Mesenteric fat pad (tissue), 1 donor: ENCODE measurements around a stretch of chr1.

- PRO-cap, result no peak
These were observed 84.0 kb downstream of the OBSCN start for GRCh38 chr1:228291823-228292302.

GRCh38 chr1:228360020-228360572 is 46.5 kb downstream of the TRIM11 start:
- PRO-cap, result no peak

DNA sequence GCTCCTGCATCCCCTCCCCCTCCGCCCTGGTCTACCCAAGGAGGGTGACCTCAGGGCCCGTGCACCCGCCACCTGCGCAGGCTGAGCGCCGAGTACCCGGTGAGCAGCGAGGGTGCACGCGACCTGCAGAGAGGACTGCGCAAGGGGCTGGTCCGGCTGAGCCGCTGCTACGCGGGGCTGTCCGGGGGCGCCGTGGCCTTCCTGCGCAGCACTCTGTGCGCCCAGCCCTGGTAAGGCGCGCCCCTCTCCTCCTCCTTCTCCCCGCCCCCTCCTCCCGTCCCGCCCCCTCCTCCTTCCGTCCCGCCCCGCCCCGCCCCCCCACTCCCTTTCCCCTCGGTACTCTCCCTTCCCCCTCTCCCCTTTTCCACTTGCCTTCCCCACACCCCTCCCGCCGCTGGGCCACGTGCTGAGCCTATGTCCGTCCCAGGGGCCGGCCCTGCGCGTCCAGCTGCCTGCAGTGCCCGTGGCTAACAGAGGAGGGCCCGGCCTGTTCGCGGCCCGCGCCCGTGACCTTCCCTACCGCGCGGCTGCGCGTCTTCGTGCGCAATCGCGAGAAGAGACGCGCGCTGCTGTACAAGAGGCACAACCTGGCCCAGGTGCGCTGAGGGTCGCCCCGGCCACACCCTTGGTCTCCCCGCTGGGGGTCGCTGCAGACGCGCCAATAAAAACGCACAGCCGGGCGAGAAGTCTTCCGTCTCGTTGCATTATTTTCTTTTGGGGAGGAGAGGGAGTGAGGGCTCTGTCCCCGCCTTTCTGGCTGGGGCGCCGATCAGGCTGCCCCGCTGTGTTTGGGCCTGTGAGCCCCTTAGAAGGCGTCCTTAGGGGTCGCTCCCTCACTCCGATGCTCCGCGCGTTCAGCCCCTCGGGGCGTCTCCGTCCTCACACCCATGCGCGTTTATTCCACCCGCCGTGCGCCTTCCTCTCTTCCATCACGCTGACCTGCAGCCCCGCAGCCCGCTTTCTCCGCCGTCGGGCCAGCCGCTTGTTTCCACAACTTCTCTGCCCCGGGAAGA is 28.1 kb downstream of the TRIM11 start:
- PRO-cap, result no peak

DNA sequence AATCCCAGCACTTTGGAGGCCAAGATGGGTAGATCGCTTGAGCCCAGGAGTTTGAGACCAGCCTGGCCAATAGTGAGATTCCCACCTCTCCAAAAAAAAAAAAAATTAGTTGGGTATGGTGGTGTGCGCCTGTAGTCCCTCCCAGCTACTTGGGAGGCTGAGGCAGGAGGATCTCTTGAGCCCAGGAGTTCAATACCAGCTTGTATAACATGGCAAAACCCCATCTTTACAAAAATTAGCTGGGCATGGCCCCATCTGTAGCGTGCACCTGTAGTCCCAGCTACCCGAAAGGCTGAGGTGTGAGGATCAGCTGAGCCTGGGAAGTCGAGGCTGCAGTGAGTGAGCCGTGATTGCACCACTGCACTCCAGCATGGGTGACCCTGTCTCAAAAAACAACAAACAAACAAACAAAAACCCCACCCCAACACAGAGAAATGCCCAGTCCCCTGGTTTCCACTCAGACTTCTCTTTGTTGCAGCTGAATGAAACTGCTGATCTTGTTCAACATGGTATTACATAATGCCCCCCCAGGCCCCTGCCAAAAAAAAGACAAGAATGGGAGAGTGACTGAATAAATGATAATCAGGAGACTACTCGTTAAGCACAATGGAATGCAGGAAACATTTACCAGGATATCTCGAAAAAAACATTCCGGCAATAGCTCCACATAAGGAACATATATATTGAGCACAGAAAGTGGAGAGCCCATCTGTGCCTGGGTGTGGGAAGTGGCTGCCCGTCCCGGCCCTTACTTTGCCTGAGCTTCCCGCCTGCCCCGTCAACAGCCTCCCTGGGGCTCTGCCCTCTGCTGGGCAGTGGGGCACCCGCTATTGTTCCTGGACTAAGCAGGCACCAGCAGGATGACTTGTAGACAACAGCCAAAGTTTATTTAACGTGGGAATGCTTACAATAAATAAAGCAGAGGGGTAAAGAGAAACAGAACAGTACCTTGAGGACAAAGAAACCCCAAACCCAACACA is 13.5 kb downstream of the TRIM11 start:
- PRO-cap, result no peak

- PRO-cap, result no peak
These were observed 5.7 kb downstream of the TRIM11 start for GRCh38 chr1:228400725-228401467.

- PRO-cap, result no peak
These were observed 724 bp downstream of the TRIM11 start for GRCh38 chr1:228405570-228406651.

DNA sequence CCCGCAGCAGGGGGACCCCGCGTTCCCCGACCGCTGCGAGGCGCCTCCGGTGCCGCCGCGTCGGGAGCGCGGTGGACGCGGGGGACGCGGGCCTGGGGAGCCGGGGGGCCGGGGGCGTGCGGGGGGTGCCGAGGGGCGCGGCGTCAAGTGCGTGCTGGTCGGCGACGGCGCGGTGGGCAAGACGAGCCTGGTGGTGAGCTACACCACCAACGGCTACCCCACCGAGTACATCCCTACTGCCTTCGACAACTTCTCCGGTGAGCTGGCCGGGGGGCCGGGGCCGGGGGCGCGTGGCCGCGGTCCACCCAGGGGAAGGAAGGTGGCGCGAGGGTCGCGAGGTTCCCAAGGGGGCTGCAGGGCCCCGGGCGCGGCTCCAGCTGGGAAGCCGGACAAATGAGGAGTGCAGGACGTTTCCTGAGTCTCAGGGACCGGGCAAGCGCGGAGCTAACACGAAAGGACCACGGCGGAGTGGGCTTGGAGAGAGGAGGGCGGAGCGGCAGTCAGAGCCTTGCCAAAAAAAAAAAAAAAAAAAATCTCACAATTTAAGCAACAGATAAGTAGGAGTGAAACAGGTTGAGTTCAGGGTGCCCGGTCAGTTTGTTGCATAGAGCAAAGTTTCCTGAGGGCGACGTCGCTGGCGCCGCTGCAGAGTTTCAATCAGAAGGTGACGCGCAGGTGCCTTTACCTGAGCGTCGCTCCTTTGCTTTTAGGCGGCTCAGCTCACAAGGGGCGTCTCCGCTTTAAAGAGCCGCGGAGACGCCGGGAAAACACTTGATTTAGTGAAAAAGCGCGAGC is 666 bp downstream of the RHOU start:
- PRO-cap, result no peak

- PRO-cap, result no peak
These were observed 69.6 kb downstream of the RHOU start for GRCh38 chr1:228804699-228805494.

- PRO-cap, result no peak
These were observed 74.9 kb downstream of the RHOU start for GRCh38 chr1:228810055-228810774.

- PRO-cap, result no peak
These were observed 95.0 kb downstream of the RHOU start for GRCh38 chr1:228830027-228830840.

- PRO-cap, result no peak
These were observed 125.5 kb downstream of the RHOU start for GRCh38 chr1:228860681-228861291.

DNA sequence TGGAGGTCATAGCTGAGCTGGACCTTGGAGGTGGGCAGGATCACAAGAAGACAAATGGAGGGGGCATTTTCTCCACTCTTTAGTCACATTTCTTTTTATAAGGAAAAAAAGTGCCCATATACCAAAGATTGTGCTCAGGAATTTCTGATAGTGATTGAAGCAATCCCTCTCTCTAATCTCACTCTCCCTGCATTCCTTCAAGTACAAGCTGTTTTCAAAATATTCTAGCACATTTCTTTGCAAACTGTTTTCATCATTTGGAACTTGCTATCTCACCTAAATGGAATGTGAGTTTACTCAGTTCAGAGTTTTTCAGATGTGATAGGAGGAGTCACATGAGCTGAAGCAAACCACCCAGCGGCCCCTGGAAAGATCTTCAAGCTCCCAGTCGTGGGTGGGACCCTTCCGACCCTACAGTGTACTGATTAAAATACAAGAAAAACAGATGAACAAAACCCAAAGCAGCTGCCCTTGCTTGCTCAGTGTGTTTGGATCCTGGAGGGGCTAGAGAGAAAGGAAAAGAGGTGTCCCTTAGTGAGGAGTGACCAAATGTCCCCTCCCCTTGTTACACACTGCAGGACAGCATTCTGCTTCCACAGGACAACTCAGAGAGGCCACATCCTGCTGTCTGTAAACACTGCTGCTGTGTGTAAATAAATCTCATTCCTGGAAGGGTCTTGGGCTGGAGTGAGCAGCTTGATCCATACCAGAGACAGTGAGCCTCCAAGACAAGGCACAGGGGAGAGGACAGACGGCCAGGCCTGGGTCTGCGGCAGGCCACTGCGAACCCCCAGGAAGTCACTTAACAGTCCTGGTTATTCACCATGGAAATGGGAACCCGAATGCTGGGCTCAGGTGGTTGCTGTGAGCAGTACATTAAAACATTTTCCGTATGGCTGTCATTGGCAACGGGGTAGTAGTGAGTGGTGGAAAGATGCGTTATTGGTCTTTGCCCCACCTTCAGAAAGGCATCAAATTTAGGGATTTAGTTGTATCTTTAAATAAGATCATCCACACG is 229.1 kb downstream of the RHOU start:
- PRO-cap, result no peak

- PRO-cap, result no peak
These were observed 243.3 kb upstream of the RAB4A start for GRCh38 chr1:229027567-229028125.

GRCh38 chr1:229091315-229091664 is 179.6 kb upstream of the RAB4A start:
- PRO-cap, result no peak

GRCh38 chr1:229170648-229171335 is 100.1 kb upstream of the RAB4A start:
- PRO-cap, result no peak

- PRO-cap, result no peak
These were observed 45.7 kb upstream of the RAB4A start for GRCh38 chr1:229225153-229225747.

- PRO-cap, result no peak
These were observed 43.4 kb upstream of the RAB4A start for GRCh38 chr1:229227494-229227992.

DNA sequence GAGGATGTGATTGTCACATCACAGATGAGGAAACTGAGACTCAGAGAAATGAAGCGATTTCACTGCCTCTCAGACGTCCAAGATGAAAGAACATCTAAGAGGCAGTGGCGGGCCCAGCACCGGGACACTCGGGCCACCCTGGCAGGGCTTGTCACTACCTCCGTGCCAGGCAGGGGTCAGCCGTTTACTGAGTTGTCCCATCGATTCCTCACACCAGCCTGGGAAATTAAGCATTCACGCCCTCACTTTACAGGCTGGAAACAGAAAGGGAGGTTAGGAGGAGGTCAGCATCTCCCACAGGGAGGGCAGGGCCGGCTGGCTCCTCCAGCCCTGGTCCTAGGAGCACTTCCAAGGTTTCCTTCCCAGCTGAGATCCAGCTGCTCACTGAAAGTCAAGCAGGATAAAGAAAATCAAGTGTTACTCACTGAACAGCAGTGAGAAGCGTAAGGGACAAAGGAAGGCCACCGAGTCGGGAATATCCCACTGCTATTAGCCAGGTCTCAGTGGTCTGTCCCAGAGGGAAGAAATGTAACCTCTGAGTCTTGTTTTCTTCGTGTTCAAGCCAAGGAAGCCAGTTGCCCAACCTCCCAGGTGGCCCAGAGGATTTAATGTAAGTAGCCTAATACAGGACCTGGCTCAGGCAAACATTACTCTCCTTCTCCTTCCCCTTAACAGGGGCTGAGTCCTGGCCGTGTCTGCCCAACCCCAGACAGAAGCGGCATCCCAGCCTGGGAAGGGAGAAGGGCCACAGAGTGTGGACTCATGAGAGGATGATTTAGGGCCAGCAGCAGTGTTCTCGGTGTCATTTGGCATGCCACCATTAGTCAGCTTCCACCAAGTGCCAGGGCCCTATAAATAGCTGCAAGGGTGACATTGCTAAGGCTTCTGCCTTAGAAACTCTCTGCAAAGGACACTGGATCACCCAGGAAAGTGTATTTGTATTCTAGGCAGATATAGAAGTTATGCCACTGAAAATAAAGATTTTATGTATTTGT is 203.2 kb upstream of the GALNT2 start:
- PRO-cap, result no peak

DNA sequence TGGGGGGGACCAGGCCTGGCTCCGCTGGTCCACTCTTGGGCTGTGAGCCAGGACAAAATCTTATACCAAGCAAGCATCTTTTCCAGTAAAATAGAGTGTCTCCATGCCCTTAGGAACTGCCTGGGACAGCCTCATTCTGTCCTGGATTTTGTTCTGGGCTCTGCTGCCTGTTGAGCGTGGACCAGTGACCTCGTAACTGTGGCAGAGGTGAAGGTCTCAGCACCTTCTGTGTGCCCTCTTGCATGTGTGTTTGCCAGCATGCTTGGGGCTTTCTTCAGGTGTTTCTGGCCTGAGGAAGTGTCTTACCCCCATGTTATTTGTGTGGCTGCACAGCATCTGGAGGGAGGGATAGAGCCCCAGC is 45.7 kb downstream of the GALNT2 start:
- PRO-cap, result no peak

GRCh38 chr1:230119825-230120920 is 53.1 kb downstream of the GALNT2 start:
- PRO-cap, result no peak